HepG2 (cell line): Measurements from ENCODE around the genes C4BPA, CD34 and PLXNA2.

DNA sequence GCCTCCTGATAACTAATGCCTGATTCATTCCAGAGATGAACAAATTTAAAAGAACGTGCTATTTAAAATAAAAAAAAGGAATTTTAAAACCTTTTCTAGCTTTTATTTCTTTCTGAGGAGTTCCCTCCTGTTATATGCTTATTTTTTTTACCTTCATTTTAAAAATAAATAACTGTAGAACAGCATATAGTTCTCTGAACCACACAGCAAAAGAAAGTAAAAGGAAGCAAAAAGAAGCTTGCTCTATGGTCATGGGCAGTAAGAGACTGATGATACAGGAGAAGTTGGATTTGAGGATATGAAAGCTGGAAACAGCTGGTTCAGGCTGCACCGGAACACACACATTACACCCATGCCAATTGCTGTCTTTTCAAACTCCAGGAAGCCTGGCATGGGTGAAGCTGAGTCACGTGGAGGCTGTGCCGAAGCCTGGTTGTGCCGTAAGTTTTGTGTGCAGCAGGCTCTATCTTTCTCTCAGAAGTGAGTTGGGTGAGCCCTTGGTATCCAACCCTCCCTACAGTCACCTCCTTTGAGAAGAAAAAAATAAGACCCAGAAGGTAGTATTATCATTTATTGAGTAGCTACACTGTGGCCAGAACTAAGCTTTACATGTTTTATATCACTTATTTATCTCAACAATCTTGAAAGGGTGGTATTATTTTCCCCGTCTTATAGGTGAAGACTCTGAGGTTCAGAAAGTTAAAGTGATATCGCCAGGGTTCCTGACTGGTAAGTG, 14.4 kb downstream of the C1orf116 start:
- RRBS, 2 experiments: no CpG with 5 or more reads among the region's 7 CpGs
CAGE:
- cytosol, long polyA minus RNA: no peak
- cytosol, long polyA plus RNA: no peak
- long polyA plus RNA: no peak
- nucleus, long polyA minus RNA: no peak
- nucleus, long polyA plus RNA: no peak

DNA sequence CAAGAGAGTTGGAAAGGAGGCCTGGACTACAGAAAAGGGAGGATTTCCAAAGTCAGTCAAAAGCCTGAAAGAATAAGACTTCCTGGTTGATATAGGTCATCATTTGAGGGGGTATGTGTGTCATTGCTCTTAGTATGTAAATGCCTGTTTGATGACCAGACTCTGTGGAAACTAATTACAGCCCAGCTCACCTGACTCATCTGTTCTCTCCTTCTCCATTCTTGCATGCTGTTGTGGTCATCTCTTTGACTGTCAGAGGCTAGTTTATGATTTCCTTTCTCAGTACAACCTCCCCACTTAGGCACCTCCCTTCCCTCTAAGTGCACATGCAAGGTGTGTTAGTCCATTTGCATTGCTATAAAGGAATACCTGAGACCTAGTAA, 2.4 kb upstream of the C1orf116 start:
CAGE:
- cytosol, long polyA minus RNA: no peak
- cytosol, long polyA plus RNA: no peak
- long polyA plus RNA: no peak
- nucleus, long polyA minus RNA: no peak
- nucleus, long polyA plus RNA: no peak

GRCh38 chr1:207089852-207090375, 1.3 kb downstream of the C4BPB start:
- RRBS, 2 experiments: no CpG with 5 or more reads among the region's 16 CpGs
CAGE:
- cytosol, long polyA minus RNA: no peak
- cytosol, long polyA plus RNA: no peak
- long polyA plus RNA: no peak
- nucleus, long polyA minus RNA: no peak
- nucleus, long polyA plus RNA: no peak

- RRBS, 2 experiments: no CpG with 5 or more reads among the region's 4 CpGs
CAGE:
- cytosol, long polyA minus RNA: start-site peak on the plus strand at chr1:207104300-207104376, 46 reads
- cytosol, long polyA plus RNA: start-site peak on the plus strand at chr1:207104237-207104383, 2,018 and 1,334 reads in 2 replicates
- long polyA plus RNA: start-site peak on the plus strand at chr1:207104233-207104383, 1,536 and 3,849 reads in 2 replicates
- nucleus, long polyA minus RNA: start-site peak on the plus strand at chr1:207104305-207104342, 41 reads
- nucleus, long polyA plus RNA: start-site peak on the plus strand at chr1:207104236-207104378, 2,059 and 1,261 reads in 2 replicates
Observed at GRCh38 chr1:207104166-207104629, at the start of gene C4BPA. Gene C4BPA, plus strand, starts transcription at chr1:207104233.

DNA sequence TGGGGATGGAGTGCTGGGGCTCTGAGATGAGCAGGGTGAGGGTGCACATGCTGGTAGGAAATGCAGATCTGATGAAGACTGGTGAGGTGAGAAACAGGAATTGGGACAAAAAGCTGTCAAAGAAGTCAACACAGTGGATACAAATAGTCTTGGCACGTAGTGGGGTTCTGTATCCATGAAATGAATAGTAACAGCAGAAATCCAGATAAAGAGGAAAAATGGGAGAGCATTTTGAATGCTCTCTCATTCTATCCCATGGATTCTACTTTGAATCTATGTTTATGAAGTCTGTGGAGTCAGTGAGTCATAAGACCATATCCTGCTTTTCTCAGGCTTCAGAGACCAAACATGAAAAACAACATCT, 39.6 kb upstream of the CD55 start:
- RRBS, 2 experiments: no CpG with 5 or more reads among the region's 1 CpG
CAGE:
- cytosol, long polyA minus RNA: no peak
- cytosol, long polyA plus RNA: no peak
- long polyA plus RNA: no peak
- nucleus, long polyA minus RNA: no peak
- nucleus, long polyA plus RNA: no peak

DNA sequence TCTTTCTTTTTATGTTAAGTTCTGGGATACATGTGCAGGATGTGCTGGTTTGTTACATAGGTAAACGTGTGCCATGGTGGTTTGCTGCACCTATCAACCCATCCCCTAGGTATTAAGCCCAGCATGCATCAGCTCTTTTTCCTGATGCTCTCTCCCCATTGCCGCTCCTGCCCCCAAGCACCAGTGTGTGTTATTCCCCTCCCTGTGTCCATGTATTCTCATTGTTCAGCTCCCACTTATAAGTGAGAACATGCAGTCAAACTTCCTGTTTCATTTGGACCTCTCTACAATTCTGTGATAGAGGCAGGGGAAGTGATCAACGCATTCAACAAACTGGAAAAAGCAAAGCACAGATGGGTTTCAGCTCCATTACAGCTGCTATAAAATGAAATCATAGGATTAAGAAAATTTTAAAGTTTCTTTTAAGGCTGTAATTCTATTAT, 23.3 kb upstream of the CD55 start:
- RRBS, 2 experiments: no CpG with 5 or more reads among the region's 3 CpGs
CAGE:
- cytosol, long polyA minus RNA: no peak
- cytosol, long polyA plus RNA: no peak
- long polyA plus RNA: no peak
- nucleus, long polyA minus RNA: no peak
- nucleus, long polyA plus RNA: no peak

GRCh38 chr1:207345879-207346649, 24.6 kb downstream of the CD55 start:
- RRBS, 2 experiments: no CpG with 5 or more reads among the region's 7 CpGs
CAGE:
- cytosol, long polyA minus RNA: no peak
- cytosol, long polyA plus RNA: no peak
- long polyA plus RNA: no peak
- nucleus, long polyA minus RNA: no peak
- nucleus, long polyA plus RNA: no peak

DNA sequence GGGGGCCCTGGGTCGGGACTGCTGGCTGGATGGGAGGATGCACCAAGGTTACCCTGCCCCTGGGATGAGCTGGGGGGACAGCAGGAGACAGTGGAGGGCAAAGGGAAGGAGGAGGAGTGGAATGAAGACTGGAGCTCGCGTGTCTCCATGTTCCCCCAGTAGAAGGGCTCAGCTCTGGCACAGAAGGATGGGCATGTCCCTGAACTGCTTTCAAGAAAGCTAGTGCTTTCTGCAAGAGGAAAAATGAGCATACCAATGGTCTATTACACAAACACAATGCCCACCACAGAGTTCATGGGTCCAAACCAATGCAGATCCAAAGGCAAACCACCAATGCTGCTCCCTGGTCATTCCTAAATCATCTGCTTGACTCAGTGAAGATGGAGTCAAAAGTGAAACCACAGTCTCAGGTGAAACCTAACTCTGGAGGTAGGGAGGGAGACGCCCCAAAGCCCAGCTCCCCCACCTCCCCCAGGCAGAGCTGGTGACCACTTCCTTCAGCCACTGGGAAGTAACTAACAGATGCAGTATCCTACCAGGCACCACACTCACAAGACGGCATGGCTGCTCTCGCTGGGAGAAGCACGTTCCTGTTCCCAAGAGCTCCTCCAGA, 55.0 kb downstream of the CD46 start:
- RRBS, 2 experiments: no CpG with 5 or more reads among the region's 7 CpGs
CAGE:
- cytosol, long polyA minus RNA: no peak
- cytosol, long polyA plus RNA: no peak
- long polyA plus RNA: no peak
- nucleus, long polyA minus RNA: no peak
- nucleus, long polyA plus RNA: no peak

GRCh38 chr1:207810795-207811458, 59.1 kb downstream of the CD46 start:
- RRBS, 2 experiments: no CpG with 5 or more reads among the region's 8 CpGs
CAGE:
- cytosol, long polyA minus RNA: no peak
- cytosol, long polyA plus RNA: no peak
- long polyA plus RNA: no peak
- nucleus, long polyA minus RNA: start-site peak on the minus strand at chr1:207811238-207811303, 8 reads
- nucleus, long polyA plus RNA: no peak

- RRBS, 2 experiments: no CpG with 5 or more reads among the region's 6 CpGs
CAGE:
- cytosol, long polyA minus RNA: no peak
- cytosol, long polyA plus RNA: no peak
- long polyA plus RNA: no peak
- nucleus, long polyA minus RNA: no peak
- nucleus, long polyA plus RNA: no peak
Observed at GRCh38 chr1:207811459-207811848, 59.6 kb downstream of the CD46 start.

DNA sequence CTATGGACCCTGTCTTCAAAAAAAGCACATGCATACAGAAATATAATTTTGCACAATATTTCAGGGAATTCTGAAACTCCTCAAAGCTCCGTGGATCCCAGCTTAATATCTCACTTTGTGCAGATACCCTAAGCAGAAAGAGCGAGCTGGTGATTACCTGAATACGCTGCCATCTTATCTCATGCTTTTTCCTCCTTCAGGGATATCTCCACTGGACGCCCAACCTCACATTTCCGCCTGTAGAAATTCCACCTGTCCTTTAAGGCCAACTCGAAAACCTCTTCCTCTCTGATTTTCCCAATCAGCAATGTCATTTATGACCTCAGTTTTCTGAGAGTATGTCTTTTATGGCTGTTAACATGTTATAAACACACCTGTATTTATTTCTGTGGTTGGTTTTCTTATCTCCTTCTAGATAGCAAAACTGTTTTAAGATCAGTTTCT, 41.1 kb downstream of the CD34 start:
- RRBS, 2 experiments: no CpG with 5 or more reads among the region's 6 CpGs
CAGE:
- cytosol, long polyA minus RNA: no peak
- cytosol, long polyA plus RNA: no peak
- long polyA plus RNA: no peak
- nucleus, long polyA minus RNA: no peak
- nucleus, long polyA plus RNA: no peak

DNA sequence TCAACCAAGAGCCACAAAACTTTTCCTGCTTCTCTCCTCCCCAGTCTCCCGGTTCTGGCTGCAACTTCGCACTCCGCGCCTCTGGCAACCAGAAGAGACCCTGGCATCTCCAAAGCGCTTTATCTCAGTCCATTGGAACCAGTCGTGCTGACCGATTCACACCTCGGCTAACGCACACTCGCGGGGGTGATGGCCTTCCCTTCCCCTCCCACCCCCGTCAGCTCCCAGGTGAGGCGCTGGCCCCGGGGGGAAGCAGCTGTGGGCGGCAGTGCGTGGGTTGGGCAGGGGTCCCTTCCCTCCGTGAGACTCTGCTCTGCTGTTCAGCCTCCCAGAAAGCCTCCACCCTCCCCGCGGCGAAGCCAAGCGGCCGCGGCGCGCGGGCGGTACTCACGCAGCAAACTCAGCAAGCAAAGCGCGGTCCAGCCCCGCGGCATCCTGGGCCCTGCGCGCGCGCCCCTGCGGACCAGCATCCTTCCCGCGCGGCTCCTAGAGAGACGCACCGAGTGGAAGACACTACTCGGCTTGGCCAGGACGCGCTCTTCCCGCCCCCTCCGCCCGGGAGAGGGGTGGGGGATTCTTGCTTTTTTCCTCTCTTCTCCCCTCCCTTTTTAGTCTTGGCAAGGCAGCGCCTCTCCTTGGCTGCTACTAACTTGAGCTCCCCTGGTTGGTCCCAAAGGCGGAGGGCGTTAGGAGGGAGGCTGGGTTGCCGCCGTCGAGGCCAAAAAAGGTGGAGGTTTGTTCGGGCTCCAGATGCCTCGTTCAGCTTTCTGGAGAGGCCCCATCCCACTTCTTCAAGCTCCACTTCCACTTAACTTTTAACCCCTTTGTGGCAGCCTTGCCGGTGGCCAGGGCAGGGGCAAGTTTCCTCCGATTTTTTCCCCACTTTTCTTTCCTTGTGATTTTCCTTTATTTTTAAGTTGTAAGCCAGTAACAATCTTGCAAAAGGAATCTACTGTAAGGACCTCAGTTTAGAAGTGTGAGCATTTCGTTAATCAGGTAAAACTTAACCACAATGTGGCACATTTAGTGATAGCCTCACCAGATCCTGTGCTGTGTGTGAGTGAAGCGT, at the start of gene CD34:
TSS of gene CD34 (minus strand) at position 515 of the 1,069 bp plus-strand sequence.
- RRBS, 2 experiments: 63 to 82% methylated on average over 1 of the region's 60 CpGs
CAGE:
- cytosol, long polyA minus RNA: no peak
- cytosol, long polyA plus RNA: no peak
- long polyA plus RNA: no peak
- nucleus, long polyA minus RNA: no peak
- nucleus, long polyA plus RNA: no peak

DNA sequence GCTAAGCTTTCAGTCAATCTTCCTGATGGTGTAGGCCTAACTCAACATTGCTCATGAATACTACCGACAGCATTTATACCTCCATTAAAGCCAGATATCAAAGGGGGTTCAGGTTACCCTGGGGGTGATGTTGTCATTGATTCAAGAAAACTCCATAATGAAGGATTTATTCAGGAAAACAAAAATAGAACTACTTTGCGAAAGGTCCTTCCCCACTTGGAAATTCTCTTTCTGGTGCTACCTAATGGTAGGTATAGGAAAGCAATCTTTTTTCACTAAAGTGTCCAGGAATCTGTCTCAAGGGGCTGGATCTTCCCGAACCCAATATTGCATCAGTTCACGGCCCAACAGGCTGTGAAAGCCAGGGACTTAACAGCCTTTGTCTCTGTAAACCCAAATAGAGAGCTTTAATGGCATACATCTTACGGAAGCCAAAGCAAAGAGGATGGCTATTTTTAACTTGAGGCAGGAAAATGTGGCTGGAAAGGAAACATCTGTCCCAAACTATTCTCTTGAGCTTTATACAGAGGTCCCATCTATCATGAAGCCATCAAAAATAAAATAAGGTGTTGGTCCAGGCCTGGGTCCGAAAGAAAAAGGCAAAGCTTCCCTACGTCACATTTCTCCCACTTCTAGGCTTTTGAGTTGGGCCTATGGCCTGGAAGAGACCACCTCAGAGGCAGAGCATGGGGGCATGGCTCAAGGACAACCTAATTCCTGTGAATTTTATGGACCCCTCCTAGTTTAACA, 7.6 kb upstream of the CD34 start:
- RRBS, 2 experiments: no CpG with 5 or more reads among the region's 7 CpGs
CAGE:
- cytosol, long polyA minus RNA: no peak
- cytosol, long polyA plus RNA: no peak
- long polyA plus RNA: no peak
- nucleus, long polyA minus RNA: no peak
- nucleus, long polyA plus RNA: no peak

DNA sequence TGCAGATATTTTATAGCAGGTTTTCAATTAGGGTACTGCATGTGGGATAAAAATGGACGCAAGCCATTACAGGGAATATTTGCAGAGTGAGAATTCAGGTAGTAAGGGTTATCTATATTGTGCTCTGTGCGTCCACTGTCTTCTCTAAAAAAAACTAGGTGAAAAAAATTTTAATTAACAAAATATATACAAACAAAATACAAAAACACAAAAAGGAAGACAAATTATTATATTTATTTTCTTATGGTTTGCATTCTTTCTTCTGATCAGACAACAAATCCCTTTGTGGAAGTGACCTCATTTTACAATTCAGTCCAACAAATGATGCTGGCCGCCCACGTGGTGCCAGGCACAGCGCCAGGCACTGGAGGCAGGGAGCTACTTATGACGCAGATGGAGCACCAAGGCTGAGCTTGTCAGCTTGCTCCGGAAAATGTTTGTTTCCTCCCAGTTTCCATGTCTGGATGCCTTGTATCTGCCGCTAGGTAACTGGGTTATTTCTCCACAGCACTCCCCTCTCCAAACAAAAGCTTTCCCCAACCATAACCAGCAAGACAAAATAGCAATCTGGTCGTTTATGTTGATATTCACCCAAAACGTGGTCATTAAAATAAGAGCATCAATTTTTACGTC, 30.7 kb upstream of the CD34 start:
- RRBS, 2 experiments: no CpG with 5 or more reads among the region's 11 CpGs
CAGE:
- cytosol, long polyA minus RNA: no peak
- cytosol, long polyA plus RNA: no peak
- long polyA plus RNA: no peak
- nucleus, long polyA minus RNA: no peak
- nucleus, long polyA plus RNA: no peak

- RRBS, 2 experiments: 97 to 98% methylated on average over 3 of the region's 20 CpGs
CAGE:
- cytosol, long polyA minus RNA: no peak
- cytosol, long polyA plus RNA: no peak
- long polyA plus RNA: no peak
- nucleus, long polyA minus RNA: no peak
- nucleus, long polyA plus RNA: no peak
Observed at GRCh38 chr1:207962420-207963246, 51.7 kb upstream of the CD34 start.

GRCh38 chr1:208029972-208030947, 119.3 kb upstream of the CD34 start:
- RRBS, 2 experiments: no CpG with 5 or more reads among the region's 12 CpGs
CAGE:
- cytosol, long polyA minus RNA: no peak
- cytosol, long polyA plus RNA: no peak
- long polyA plus RNA: no peak
- nucleus, long polyA minus RNA: no peak
- nucleus, long polyA plus RNA: no peak

DNA sequence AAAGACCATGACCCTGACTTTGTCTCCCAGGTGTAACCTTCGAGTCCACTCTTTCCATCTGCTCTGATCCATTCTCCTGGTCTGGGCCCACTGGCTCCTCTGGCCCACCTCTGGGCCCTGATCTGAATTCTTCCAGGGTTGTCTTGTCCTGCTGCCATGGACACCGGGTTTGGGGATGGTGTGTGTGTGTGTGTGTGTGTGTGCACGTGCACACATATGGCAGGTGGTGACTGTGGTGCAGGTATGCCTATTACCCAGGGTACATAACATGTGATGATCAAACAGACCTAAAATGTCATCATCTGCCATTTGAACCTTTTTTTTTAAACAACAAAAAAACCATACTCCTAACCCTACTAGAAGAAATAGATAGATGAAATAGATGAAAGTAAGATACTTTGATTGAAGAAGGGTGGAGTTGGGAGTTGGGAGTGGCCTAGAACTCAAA, 52.0 kb downstream of the PLXNA2 start:
- RRBS, 2 experiments: no CpG with 5 or more reads among the region's 3 CpGs
CAGE:
- cytosol, long polyA minus RNA: no peak
- cytosol, long polyA plus RNA: no peak
- long polyA plus RNA: no peak
- nucleus, long polyA minus RNA: no peak
- nucleus, long polyA plus RNA: no peak

DNA sequence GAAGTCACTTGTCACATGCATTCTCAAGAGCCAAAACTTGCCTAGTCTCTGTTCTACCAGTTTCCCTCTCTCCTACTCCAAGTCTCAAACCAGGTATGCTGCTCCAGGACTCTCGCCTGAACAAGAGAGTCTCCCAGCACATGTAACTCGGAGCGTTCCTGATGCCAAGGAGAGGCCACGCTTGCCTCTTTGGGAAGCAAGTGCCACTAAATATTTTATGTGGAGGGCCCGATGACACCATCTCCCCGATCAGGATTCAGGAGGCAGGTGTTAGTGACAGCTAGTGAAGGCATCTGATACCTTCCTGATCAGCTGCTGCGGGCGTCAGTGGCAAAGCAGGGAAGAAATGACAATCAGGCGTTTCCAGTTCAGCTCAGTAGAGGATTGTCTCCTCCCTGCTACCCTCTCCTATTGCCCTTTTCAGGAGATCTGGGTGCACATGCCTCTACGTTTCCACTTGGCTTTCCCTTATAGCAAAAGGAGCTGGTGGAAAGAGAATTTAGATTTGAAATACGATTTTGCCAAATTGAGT, 21.8 kb downstream of the PLXNA2 start:
- RRBS, 2 experiments: no CpG with 5 or more reads among the region's 11 CpGs
CAGE:
- cytosol, long polyA minus RNA: no peak
- cytosol, long polyA plus RNA: no peak
- long polyA plus RNA: no peak
- nucleus, long polyA minus RNA: no peak
- nucleus, long polyA plus RNA: no peak

DNA sequence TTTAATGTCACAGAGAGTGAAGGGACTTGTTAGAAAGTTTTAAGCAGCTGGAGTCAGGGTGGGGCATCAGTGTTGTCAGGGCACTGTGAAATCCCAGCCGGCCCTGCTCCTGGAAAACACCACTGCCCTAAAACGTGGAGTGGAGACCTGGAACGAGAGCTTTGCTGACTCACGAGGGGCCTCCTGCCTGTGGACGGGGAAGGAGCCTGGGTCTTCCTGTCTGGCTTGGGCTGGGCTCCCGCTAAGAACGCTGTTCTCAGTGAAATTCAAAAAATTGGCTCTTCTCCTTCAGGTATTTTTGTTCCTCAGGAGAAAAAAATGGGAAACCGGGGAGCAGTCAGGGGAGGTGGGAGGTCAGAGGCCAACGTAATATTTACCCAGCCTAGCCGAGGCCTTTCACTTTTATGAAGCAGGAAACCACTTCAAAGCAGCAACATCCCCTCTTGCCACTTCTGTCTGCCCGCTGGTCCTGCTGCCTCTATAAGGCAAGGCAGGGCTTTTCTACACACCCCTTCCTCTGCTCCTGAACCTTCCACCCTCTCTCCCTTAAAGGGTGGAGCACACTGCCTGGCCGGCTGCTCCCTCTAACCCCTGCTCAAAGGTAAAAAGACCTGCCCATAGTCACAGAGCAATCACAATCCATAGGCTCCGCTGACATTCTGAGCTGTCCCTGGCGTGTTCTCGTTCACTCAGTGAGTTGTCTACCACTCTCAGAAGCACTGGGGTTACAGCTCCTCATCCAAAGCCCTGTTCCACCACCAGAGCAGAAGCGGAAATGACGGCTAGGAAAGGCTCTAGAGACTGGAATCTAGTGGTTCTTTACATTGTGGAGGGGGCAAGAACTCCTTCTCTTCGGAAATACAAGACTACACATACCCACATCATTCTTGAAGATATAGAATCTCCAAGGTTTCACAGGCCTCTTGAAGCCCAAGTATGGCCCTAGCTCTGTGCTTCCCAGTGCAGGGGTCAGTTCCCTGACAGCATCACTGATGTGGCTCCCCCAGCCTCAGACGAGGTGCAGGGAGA, 7.9 kb downstream of the PLXNA2 start:
- RRBS, 2 experiments: no CpG with 5 or more reads among the region's 19 CpGs
CAGE:
- cytosol, long polyA minus RNA: no peak
- cytosol, long polyA plus RNA: no peak
- long polyA plus RNA: no peak
- nucleus, long polyA minus RNA: no peak
- nucleus, long polyA plus RNA: no peak

- RRBS, 2 experiments: 1% methylated on average over 57 of the region's 124 CpGs
CAGE:
- cytosol, long polyA minus RNA: start-site peak on the minus strand at chr1:208244380-208244384, 15 reads
- cytosol, long polyA plus RNA: no peak
- long polyA plus RNA: no peak
- nucleus, long polyA minus RNA: no peak
- nucleus, long polyA plus RNA: no peak
Observed at GRCh38 chr1:208243566-208244757, at the start of gene PLXNA2. Gene PLXNA2, minus strand, starts transcription at chr1:208244384.